PFSK-1 (cell line): ENCODE measurements around a stretch of chr17.

DNA sequence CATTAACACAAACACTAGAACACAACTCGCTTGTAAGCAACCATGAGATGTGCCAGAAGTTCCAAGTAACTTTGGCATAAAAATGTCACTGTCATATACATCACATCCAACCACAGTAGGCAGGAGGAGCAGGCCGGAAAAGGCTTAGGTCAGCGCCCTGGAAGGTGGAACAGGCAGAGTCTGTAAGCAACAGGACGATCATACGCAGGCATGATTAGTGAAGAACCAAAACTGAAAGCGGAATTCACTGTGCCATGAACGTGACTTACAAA is 52.4 kb downstream of the YWHAE start:
- RRBS: no CpG with 5 or more reads among the region's 7 CpGs

GRCh38 chr17:1436556-1437427 is 19.2 kb downstream of the CRK start:
- RRBS: no CpG with 5 or more reads among the region's 20 CpGs

- RRBS: no CpG with 5 or more reads among the region's 9 CpGs
These were observed 11.0 kb downstream of the INPP5K start for GRCh38 chr17:1505326-1505870.

GRCh38 chr17:1506559-1507334 is 9.7 kb downstream of the INPP5K start:
- RRBS: no CpG with 5 or more reads among the region's 18 CpGs

DNA sequence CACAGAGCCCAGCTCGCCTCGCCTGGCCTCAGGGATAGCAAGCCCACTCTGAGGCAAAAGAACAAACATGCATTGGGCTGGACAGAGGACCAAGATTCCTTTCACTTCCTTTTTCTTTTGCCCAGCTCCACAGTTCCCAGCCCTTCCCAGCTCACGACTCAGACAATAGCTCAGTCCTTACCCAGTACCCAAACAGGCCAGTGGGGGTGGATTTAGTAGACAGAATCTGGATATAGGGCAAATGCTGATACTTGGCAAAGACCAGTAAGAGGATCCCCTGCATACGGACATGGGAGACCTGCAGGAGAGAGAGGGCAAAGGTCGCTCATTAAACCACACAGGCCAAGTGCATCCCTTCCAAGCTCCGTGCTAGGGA is 6.9 kb downstream of the INPP5K start:
- RRBS: no CpG with 5 or more reads among the region's 6 CpGs

DNA sequence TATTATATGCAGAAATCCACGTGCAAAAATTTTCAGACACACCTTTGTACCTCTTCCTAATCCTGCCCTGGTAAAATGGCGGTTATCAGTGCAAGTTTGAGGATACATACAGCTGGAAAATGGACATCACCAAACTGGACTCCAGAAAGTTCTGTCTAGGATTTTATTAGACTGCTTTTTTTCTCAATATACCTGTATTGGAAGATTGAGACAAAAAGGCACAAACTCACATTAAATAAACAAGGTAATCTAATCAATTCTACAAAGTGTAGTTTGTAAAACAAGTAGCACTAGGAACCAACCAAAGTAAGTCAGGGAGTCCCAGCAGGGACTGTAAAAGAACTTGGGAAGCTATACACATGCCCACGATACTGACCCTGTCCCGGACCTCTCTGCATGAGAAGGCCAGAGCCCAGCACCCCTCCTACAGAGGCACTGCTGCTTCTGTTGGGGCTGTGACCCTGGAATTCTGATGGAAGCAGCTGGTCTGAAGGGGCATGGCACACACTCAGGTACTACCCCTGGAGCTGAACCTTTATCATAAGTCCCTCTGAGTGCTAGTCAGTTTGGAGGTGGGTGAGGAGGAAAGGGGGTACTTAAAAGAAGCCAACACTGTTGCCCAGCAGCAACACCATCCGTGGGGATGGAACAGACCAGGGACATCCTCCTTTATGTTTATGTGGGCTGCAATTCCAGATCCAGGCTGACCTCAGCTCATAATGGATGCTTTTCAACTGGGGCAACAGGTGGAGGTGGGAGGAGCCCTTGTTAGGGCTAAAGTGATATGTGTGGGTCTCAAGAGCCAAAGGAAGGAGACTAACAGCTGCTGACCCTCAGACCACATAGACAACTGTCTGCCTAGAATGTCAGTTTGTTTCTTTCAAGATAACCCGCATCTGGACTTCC is 1.7 kb upstream of the INPP5K start:
- RRBS: no CpG with 5 or more reads among the region's 6 CpGs

GRCh38 chr17:1543496-1544606 is 18.7 kb downstream of the PITPNA start:
- RRBS: 99% methylated on average over 2 of the region's 23 CpGs

GRCh38 chr17:1716974-1718123 is 7.2 kb upstream of the WDR81 start:
- RRBS: no CpG with 5 or more reads among the region's 19 CpGs

- RRBS: no CpG with 5 or more reads among the region's 17 CpGs
These were observed 739 bp upstream of the WDR81 start for GRCh38 chr17:1723753-1724177.

GRCh38 chr17:1727939-1728593 is 3.6 kb downstream of the WDR81 start:
- RRBS: 63% methylated on average over 6 of the region's 25 CpGs

GRCh38 chr17:1735546-1736230 is 7.0 kb upstream of the SERPINF2 start:
- RRBS: 89% methylated on average over 4 of the region's 21 CpGs

GRCh38 chr17:1960943-1961492 is 64.1 kb downstream of the RTN4RL1 start:
- RRBS: 50% methylated on average over 1 of the region's 16 CpGs

GRCh38 chr17:1996675-1996993 is 28.5 kb downstream of the RTN4RL1 start:
- RRBS: no CpG with 5 or more reads among the region's 3 CpGs

DNA sequence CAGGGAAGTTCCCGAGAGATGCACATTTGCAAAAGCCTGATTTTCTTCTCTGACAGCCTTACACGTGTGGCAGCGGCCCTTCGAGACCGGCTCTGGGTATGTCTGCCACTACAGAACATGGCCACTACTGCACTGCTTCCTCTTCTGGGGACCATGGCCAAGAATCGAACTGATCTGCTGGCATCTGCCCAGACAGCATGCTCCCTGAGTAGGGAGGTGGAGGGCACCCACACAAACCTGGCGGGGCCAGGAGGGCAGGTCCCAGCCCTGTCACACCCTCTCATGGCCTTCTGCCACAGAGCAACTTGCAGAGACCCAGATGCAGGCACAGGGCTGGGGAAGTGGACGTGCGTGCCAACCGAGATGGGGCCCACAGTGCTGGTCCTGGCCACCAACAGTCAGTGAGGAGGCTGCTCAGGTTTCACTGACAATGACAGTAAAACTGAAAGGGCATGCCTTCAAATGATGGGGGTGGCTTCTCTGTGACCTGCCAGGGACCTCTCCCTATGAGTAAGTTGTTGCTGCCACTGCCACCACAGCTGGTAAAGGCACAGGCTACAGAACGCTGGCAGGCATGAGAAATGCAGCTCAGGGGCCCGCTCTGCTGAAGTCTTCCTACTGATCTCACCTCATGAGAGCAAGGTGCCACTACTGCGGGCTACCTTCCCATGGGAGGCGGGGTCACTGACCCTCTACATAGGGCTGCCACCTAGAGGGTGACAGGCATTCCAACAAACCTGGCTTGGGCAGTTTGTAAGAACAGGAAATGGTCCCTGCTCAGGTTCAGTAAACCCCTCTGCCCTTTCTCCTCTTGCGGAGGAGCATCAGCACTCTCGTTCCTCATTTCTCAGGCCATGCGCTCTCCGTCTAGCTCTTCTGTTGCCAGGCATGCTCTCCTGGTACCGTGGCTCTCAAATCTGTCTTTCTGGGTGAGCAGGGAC is 15.5 kb downstream of the HIC1 start:
- RRBS: no CpG with 5 or more reads among the region's 19 CpGs

GRCh38 chr17:2071394-2072617 is 16.9 kb downstream of the HIC1 start:
- RRBS: 10% methylated on average over 10 of the region's 36 CpGs

- RRBS: no CpG with 5 or more reads among the region's 12 CpGs
These were observed 46.6 kb downstream of the HIC1 start for GRCh38 chr17:2101391-2101983.

DNA sequence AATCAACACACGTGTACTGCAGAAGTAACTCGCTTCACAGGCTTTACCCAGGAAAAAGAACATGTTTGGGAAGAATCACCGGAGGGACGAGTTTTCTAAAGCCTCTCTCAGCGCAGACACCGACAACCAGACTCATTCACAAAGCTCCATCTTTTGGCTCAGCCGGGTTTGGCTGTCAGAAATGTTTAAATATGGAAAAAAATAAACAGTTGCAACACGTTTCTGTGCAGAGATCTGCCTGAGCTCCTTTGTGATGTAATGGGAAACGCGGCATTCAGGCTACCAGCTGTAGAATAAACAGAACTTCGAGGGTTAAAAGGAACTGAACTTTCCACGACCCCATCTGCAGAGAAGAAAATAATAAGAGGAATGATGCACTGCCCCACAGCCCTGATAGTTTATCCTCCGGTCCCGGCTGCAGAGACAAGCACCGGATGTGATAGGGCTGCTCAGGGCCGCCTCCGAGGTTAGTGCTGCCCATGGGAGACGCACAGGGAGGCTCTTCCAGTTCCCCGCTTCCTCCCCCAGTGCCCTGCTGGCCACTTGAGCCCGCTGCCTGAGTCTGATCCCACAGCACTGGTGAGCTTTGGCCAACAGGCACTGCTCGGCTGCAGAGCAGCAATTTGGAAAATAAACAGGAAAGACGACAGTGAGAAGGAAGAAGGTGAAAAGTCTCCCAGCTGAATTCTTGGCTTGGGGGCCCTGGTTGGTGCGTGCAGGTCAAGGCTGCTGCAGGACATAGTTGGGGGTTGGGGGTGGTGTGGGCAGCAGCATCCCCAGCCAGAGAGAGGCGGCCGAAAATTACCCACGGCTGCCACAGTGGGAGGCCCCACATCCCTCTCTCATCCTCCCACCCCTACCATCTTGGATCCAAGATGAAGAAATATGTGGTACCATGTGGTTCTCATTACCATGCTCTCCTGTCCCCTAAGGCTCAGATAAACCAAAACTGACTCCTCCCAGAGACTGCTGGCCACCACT is 120.0 kb downstream of the HIC1 start:
- RRBS: 1% methylated on average over 4 of the region's 26 CpGs

- RRBS: no CpG with 5 or more reads among the region's 5 CpGs
These were observed 121.5 kb downstream of the HIC1 start for GRCh38 chr17:2176457-2176798.

DNA sequence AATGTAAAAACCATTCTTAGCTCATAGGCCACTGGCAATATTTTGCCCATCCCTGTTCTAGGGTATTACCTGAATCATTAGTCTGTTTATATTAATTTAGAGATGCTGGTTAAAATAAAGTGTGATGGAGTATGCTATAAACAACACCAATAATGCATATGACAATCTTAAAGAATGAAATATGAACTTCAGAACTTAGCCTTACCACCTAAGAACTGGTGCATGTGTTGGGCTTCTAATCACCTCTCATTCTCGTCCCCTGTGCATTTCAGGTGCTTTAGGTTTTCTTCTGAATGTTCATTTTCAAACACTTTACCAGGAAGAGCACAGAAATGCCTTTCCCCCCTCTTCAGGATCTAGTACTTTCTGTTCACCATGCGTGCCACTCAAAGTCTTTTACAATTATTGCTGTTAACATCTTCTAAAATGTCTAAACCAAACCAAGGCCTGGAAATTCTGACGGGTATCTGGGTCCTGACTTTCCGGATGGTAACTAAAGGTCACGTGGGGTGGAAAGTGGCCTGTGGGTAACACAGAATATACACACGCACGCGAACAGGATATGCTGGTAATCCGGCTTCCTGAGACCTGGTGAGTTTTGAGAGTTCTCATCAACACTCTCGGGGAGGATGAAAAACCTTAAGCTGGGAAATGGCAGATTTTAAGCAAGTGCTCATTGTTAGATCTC is 37.7 kb downstream of the SMG6 start:
- RRBS: 71% methylated on average over 6 of the region's 10 CpGs

GRCh38 chr17:2346343-2347111 is 9.2 kb downstream of the SGSM2 start:
- RRBS: no CpG with 5 or more reads among the region's 12 CpGs